Thoracic aorta (tissue), 1 donor: ENCODE measurements around the genes MAN2A1 and YTHDC2.

- RAMPAGE, long total RNA: no peak
These were observed 188.6 kb upstream of the EFNA5 start for GRCh38 chr5:107859271-107859782.

GRCh38 chr5:108381584-108381976, 318 bp downstream of the FBXL17 start:
- RAMPAGE, long total RNA: no peak

DNA sequence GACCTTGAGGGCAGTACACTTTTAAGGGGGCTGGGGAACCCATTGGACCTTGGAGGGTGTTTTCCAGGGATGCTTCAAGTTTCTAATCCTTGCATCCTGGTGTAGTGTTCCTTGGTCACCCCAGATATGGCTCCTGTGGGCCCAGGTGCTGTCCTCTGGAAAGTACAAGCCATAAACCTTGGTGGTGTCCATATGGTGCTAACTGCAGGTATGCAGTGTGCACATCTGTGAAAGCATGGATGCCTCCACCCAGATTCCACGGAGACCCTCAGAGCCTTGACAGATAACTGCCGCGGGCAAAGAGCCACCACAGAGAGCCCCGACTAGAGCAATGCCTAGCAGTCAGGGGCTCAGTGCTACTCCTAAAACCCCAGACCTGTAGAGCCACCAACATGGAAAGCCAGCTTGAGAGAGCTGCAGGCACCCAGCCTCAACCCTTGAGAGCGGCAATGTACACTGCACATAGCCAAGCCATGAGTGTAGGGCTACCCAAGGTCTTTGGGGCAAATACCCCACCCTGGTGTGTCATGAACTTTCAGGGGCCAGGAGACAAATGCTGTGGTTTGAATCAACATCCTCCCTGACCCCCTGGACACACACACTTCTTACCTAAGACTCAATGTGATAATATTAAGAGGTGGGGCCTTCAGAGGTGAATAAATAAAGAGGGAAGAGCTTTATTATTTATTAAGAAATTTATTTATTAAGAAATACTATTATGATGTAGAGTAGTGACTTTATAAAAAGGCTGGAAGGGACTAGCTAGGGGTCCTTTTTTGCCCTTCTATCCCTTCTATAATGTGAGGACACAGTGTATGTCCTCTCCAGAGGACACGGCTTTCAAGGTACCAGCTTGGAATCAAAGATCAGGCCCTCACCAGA, 318.3 kb downstream of the PJA2 start:
- RAMPAGE, long total RNA: no peak

- RAMPAGE, long total RNA: no peak
These were observed 15.6 kb downstream of the PJA2 start for GRCh38 chr5:109394229-109394603.

DNA sequence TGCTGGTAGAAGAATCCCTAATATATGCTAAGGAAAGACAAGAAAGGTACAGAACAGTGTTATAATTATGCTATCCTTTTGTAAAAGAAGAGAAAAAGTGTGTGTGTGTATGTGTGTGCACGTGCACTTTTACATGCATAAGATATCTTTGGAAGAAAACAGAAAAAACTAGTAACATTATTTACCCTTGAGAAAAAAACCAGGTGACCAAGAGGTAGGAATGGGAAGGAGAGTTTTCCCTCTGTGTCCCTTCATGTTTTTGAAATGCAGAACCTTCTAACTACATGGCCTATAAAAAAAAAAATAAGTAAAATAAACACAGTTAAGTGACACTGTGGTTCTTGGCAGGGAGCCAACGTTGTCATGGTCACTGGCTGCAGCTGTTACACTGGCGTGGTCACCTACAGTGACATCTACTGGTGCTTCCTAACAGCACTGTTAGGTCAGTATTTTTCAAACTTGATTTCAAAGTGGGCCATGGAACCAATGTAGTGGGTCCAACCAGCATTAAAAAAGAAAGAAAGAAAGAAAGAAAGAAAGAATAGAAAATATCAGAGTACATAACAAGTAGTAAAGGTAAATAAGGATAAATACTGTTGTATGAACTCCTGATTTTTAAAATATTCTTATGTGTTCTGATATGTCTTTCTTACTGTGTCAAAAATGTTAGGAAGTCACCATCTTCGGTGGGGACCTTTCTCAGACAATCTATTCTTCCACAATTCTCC, 59.0 kb upstream of the PJA2 start:
- RAMPAGE, long total RNA: no peak

- RAMPAGE, long total RNA: start-site peak on the plus strand at chr5:109689346-109689448, 16 reads
These were observed at the start of gene MAN2A1 for GRCh38 chr5:109689146-109690212. TSS of gene MAN2A1 (plus strand) at chr5:109689927.

- RAMPAGE, long total RNA: no peak
These were observed 232.0 kb downstream of the MAN2A1 start for GRCh38 chr5:109921566-109922382.

GRCh38 chr5:110495554-110496028, 230.9 kb downstream of the TMEM232 start:
- RAMPAGE, long total RNA: no peak

- RAMPAGE, long total RNA: start-site peak on the plus strand at chr5:110748795-110749019, 20 reads
These were observed 10.0 kb downstream of the SLC25A46 start for GRCh38 chr5:110748412-110749640.

GRCh38 chr5:111127208-111128376, 35.4 kb downstream of the WDR36 start:
- RAMPAGE, long total RNA: no peak

GRCh38 chr5:111512659-111513643, 616 bp upstream of the STARD4 start:
- RAMPAGE, long total RNA: no peak

DNA sequence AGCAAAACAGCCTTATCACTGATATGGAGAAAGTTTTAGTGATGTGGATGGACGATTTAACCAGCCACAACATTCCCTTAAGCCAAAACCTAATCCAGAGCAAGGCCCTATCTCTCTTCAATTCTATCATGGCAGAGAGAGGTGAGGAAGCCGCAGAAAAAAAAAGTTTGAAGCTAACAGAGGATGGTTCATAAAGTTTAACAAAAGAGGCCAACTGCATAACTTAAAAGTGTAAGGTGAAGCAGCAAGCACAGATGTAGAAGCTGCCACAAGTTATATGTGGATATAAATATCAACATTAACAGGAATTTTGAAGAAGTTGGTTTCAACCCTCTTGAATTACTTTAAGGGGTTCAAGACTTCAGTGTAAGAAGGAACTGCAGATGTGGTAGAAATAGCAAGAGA, 271.1 kb upstream of the NREP start:
- RAMPAGE, long total RNA: no peak

- RAMPAGE, long total RNA: start-site peak on the plus strand at chr5:112160830-112160920, 92 reads
These were observed 258.4 kb downstream of the EPB41L4A start for GRCh38 chr5:112160368-112161387.

DNA sequence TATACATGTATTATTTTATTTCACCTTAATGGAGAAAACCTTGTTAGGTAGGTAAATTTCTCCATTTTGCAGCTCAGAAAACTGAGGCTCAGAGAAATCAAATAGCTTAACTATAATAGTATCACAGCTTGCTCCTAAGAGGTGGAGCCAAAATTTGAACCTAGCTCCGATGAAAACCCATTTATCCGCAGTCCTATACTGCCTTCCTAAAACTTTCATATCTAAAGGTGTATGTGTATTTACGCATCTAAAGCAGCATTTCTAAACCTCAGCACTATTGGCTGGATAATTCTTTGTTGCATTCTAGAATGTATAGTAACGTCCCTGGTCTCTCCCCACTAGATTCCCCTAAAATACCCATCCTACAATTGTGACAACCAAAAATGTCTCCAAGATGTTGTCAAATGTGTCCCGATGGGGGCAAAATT, 43.4 kb upstream of the SRP19 start:
- RAMPAGE, long total RNA: no peak

- RAMPAGE, long total RNA: no peak
These were observed 218.4 kb downstream of the TSSK1B start for GRCh38 chr5:113216396-113216751.

DNA sequence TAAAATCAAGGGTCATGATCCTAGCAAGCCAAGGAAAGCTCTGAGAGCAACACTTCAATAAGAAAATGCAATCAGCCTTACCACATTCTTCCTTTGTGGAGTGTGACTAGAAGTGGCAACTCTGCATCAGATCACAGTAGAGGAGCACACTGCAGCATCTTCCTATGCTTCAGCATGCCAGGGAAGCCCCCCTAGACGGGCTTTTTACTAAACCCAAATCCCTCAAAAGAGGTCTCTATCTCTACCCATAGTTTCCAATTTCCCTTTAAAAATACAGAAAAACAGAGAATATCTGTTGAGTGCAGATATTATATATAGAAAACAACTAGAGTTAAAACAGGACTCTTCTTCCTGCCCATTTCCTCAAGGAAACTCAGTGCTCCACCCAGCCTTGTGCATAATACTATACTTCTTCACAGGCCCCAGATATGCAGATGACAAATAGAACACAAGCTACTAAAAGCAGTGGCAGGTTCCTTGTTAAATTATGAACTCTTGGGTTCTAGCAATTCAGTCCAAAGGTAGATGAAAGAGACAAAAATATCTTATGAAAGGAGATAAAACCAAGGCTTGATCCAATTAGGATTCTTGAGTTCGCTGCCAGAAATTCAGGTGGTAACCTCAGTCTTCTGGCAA, 200.3 kb downstream of the TSSK1B start:
- RAMPAGE, long total RNA: no peak

DNA sequence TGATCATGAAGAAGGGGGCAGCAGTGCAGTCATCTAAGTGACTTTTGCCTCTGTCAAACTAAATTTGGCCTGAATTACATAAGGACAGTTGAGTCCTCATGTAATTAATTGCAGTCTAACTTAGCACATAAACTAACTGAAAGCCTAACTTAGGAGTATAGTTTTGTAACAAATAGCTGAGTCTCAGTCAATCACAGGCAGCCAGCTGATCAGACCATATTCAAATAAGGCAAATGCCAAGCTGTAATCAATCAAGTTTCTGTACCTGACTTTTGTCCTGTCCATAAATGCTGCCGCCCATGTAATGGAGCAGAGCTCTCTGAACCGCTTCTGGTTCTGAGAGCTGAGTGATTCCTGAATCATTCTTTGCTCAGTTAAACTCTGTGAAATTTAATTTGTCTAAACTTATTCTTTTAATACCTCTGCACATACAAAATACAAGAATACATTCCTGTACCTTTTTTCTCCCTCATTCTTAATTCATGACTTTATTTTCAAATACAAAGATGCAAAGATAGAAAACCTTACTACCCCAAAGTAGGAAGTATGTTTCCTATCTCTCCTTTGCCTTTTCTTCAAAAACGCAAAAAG, 104.8 kb downstream of the TSSK1B start:
- RAMPAGE, long total RNA: no peak

- RAMPAGE, long total RNA: no peak
These were observed 865 bp downstream of the MCC start for GRCh38 chr5:113487423-113487753.

DNA sequence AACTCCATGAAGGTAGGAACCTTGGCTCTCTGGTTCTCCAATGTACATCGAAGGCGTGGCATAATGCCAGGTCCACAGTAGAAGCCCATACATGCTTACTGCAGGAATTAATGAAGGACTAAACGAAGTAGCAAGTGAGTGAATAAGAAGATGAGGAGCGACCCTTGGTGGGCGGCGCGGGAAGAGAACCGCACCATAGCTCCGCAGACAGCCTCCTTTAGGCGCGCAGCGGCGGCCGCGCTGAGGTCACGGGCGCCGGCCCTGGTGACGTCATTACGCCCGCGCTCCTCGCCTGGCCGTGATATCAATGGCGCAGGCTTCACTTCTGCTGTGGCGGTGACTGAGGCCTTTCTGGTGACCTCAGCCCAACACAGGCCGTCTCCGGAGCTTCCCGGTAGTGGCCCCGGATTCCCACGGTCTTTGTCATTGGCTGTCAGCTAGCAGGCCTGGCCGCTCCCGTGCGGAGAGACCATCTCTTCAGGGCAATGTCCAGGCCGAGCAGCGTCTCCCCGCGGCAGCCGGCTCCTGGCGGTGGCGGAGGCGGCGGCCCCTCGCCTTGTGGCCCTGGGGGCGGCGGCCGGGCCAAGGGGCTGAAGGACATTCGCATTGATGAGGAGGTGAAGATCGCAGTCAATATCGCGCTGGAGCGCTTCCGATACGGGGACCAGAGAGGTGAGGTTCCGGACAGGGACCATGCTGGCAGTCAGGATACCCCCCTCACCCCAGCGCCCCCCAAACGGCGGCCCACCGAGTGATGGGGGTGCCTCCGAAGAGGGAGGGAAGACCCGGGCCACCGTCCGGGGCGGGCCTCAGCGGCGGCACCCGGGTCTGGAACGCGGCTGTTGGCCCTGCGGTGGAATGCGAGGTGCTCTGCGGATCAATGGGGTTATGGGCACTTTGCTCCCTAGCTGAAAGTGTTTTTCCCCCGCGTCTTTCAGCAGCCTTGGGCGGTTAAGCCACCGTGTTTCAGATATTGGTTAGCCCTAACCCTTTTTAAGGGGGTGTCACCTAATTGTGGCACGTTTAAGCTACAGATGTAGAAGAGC, at the start of gene YTHDC2:
Gene YTHDC2, plus strand, starts transcription at position 284 of the 1,046 bp plus-strand sequence.
- RAMPAGE, long total RNA: no peak

DNA sequence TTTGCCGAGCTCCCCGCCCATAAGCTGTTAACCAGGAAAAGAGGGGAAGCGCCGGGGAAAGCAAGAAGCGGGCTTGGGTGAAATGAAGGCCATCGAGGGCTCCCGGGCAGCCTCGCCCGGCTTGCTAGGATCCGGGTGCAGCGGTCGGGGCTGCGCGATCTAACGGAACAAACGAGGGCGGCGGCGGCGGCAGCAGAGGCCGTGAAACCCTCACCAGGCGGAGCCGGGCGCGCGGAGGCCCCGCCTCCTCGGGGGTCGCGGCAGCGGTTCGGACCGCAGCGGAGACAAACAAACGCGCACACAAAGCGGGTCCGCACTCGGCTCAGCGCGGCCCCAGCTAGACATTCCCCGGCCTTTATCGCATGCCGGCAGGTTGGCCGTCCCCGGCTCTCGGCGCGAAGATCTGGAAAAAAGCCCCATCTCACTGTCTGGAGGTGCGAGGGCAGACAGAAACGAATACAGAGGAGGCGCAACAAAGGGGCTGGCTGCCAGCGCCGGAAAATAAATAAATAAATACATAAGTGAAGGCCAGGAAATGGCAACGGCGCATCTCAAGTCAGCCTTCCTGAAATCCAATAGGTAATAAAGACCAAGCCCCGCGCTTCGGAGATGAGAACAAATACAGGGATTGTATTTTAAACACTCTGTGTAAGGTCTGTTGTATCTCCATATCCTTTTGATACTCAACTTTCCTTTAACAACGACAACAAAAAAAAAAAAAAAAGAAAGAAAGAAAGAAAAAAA, 10.6 kb upstream of the TRIM36 start:
- RAMPAGE, long total RNA: no peak